Measurements from ENCODE around the genes MRGPRD and CCND1.

- PRO-cap, result no peak
These were observed at the start of gene MRGPRD for GRCh38 chr11:68980865-68981332. Gene MRGPRD (minus strand): TSS chr11:68980986.

DNA sequence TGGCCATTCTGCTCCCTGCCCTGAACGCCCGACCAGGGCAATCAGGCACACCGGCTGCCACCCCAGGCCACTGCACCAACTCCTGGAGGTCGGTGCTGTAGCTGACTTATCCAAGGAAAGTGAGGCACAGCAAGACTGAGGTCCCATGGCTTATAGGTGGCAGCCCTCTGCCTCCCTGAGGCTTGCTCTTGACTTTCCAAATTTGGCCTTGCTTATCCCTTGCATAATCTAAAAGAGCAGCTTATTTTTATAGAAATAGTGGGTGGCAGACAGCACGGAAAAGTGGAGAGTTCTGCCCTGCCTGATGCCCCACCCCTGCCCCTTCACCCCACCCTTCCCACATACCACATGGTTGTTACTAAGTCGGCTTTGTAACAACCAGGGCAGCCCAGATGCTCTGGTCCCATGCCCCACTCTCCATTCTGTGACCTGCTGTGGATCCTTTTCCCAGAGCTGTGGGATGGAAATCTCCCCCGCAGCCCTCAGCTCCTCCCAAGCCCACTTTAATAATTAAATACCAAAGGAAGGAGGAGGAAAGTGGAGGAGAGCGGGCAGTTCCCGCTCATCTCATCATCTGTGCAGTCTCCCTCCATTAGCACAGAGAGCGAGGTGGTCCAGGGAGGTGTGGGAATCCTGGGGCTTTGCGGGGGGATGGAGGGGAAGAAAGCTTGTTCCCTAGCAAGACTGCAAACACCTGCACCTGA is 11.0 kb downstream of the MRGPRF start:
- PRO-cap, result no peak

DNA sequence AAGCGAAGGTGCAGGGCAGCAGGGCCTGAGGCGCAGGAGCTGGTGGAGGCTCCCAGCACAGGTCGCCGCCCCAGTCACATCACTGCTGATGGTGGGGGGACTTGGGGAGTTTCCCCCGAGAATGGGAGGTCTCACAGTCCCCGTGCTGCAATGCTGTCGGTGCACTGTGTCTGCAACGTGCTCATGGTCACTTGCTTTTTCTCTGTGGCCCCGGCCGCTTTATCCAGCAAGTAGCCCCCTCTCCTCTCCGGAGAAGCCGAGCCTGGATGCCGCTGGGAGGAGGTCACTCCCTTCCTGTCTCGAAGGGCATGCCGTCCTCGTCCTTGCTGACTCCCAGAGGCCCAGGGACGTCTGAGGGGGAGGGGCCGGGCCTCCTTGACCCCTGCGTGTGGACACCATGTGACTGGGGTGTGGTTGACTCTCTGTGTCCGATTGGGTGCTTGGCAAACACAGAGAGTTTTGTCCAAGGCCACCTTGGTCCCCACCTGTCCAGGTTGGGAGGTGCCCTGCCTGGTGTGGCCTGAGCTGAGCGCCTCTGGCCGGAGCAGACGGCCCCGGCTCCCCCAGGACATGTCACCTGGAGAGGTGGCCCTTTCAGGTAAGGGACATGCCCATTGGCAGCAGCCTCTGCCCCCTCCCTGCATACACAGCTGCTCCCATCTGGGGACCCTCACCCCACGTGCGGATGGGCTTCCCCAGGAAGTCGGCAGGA is 489 bp upstream of the SMIM38 start:
- PRO-cap, result no peak

GRCh38 chr11:69189802-69190174 is 34.1 kb downstream of the SMIM38 start:
- PRO-cap, result no peak

DNA sequence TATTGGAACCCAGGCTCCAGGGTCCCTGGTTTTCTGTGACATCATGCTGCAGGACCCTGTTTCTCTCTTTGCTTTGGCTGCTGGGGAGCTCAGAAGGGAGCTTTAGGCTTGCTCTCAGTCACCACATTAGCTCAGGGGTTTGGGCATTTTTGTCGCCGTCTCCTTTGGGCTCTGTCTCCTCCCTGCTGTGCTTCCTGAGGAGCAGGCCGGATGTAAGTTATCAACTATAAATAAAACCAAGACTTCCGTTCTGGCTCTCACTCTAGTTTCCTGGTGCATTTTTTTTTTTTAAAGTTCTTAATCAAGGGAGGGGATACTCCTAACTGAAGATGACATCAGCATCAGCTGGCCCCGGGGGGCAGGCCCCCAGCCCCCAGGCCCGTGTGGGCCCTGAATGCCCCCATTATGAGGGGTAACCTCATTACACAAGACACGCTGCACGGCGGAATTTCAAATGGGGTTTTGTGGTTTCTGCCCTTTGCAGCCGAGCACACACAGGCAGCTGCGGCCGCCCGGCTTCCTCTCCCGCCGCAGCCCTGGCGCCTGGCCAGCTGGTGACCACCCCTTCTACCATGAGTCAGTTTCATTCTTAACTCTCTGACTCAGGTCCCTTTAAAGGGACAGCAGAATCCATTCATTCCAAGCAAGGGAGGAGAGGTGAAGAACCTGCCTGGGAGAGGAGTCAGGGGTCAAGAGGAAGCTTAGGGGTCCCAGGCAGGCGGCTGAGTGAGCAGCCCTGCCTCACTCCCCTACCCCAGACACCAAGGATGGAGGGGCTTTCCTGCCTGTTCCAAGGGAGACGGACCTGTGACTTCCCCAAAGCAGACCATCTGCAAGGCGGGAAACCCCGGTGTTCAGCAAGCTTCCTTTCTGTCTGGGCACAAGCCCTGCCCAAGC is 3.3 kb downstream of the MYEOV start:
- PRO-cap, result no peak

- PRO-cap, result no peak
These were observed 4.0 kb downstream of the MYEOV start for GRCh38 chr11:69297925-69298456.

- PRO-cap, result no peak
These were observed 28.1 kb downstream of the MYEOV start for GRCh38 chr11:69321992-69322575.

DNA sequence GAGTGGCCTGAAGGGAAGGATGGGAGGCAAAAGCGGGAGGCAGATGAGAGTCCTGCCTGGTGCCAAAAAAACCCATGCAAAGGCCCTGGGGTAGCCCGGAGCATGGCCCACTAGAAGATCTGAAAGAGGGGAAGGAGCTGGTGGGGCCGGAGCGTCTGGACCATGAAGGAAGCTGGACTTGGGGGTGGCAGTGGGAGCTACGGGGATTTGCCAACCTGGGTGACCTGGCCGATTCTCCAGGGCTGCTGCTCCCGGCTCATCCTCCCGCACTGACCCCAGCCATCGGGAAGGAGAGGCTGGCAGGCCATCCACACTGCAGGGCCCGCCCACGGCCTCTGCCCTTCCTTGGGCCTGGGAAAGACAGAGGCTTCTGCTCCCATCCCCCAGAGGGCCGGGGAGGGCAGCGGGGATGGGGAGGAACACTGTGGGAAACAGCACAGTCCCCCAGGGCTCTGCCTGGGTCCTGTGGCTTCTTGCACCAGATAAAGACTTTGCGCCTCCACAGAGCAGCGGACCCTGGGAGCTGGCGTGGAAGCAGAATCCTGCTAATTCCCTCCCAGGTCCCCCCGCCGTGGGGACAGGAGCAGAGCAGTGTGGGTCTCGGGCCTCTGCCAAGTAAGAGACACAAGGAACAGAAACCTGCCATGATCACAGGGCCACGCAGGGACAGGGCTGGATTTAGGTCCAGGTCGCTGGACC is 100.4 kb downstream of the MYEOV start:
- PRO-cap, result no peak

- PRO-cap, result no peak
These were observed 126.5 kb downstream of the MYEOV start for GRCh38 chr11:69420407-69420917.

GRCh38 chr11:69483406-69483765 is 157.6 kb upstream of the CCND1 start:
- PRO-cap, result no peak

DNA sequence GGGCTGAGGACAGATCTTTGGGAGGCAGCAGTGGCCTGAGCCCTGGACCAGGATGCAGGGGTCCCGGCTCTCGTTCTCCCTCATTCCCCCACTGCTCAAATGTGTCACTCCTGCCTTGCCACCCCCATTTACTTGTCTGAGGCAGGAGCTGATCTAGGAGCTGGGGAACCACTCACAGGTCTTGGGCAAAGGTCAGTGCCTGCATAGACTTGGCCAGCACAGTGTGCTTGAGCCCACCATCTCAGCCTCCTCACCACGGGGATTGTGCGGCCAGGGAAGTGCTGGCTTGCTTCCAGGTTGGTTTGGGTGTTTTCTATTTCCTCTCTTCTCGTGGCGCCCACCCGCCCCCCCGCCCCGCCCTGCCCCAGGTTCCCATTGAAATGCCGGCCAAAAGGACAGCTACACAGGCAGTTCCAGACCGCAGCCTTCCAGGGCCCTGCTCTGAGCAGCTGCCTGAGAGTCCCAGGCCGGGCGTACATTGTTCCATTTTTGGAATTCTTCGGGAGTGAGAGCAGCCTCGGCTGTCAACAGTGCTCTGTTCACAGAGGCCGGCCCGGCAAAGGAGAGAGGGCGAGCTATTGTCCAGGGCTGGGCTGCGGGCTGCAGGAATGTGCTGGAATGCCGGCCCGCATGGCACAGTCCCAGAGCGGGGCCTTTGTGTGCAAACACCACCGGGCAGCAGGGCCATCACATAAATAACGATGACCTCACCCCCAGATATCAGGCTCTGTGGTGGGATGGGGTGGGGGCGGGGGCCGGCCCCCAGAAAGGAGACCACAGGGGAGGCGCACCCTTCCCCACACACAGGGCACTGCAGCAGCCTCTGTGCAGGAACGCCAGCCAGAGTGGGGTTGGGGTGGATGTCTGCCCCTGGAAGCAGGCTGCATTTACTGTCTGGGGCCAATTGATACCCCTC is 143.9 kb upstream of the CCND1 start:
- PRO-cap, result no peak

- PRO-cap, result no peak
These were observed 3.3 kb upstream of the CCND1 start for GRCh38 chr11:69637613-69638051.

DNA sequence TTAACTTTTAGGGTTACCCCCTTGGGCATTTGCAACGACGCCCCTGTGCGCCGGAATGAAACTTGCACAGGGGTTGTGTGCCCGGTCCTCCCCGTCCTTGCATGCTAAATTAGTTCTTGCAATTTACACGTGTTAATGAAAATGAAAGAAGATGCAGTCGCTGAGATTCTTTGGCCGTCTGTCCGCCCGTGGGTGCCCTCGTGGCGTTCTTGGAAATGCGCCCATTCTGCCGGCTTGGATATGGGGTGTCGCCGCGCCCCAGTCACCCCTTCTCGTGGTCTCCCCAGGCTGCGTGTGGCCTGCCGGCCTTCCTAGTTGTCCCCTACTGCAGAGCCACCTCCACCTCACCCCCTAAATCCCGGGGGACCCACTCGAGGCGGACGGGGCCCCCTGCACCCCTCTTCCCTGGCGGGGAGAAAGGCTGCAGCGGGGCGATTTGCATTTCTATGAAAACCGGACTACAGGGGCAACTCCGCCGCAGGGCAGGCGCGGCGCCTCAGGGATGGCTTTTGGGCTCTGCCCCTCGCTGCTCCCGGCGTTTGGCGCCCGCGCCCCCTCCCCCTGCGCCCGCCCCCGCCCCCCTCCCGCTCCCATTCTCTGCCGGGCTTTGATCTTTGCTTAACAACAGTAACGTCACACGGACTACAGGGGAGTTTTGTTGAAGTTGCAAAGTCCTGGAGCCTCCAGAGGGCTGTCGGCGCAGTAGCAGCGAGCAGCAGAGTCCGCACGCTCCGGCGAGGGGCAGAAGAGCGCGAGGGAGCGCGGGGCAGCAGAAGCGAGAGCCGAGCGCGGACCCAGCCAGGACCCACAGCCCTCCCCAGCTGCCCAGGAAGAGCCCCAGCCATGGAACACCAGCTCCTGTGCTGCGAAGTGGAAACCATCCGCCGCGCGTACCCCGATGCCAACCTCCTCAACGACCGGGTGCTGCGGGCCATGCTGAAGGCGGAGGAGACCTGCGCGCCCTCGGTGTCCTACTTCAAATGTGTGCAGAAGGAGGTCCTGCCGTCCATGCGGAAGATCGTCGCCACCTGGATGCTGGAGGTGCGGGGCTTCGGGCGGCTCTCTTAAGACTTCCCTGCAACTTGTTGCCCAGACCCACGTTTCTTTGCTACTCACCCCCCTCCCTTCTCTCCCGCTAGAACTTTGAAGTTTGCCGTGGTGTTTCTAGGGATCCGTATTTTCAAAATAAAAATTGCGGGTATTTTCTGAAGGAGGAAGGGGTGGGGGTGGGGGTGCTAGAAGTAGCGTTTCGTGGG is at the start of gene CCND1:
Gene CCND1, plus strand, starts transcription at position 686 of the 1,256 bp plus-strand sequence.
- PRO-cap, result bidirectional peak, plus-strand start at position 744 of the sequence, minus-strand start at position 511 of the sequence

DNA sequence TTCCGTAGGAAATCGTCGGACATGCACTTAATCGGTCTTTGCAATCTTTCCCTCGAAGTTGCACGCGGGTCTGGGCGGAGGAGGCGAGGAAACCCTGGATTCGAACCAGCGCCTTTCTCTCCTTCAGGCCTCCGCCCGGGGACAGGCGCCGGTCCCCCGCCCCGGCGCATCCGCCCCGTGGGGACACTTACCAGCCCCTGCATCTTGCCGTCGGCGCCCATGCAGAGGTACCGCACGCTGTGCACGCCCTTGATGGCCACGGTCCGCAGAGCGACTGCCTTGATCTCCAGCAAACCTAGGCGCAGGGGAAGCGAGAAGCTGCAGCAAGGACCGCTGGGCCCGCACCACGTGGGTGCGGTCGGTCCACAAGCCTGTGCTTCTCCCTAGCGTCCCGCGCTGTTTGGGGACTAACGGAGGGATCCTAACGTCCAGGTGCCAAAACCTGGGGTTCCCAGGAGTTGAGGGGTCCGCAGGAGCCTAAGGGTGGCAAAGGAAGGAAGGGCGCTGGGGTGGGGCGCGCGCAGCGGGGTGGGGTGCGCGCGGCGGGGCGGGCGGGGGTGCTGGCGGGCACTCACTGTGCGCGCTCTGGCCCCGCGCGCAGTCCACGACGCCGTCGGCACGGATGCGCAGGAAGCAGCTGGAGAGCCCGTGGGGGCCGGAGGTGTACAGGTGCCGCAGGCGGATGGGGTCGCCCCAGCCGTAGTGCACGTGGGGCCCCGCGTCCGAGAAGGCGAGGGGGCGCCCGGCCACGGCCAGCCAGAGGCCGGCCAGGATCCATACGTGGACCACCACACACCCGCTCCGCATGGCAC is 546 bp downstream of the FGF19 start:
- PRO-cap, result no peak

DNA sequence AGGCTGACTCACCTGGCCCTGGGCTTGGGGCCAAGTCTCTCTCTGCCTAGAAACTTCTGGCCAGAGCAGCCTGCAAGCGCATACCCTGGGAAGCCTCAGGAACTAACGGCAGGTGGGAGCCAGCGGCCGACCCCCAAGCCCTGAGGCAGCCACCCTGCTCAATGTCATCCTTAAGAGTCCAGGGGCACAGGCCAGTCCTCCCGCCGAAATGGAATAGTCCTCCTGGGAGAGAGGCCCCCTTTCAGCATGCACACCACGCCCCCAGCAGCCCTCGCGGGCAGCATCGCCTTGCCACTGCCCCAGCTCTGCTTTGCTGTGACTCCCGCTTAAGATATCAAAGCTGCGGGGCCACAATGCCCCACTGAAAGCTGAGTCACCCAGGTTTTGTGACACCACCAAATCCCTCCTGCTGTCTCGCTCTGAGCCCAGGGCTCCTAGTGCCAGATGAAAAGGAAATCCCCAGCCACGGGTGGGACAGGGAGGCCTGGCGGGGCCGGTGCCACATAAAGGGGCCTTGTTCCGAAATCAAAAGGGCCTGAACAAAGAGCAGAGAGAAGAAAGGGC is 21.3 kb upstream of the FGF3 start:
- PRO-cap, result no peak

GRCh38 chr11:69915233-69916163 is 96.3 kb upstream of the FGF3 start:
- PRO-cap, result no peak

- PRO-cap, result no peak
These were observed 107.8 kb upstream of the ANO1 start for GRCh38 chr11:69970128-69970819.

GRCh38 chr11:69970820-69971350 is 107.2 kb upstream of the ANO1 start:
- PRO-cap, result no peak

DNA sequence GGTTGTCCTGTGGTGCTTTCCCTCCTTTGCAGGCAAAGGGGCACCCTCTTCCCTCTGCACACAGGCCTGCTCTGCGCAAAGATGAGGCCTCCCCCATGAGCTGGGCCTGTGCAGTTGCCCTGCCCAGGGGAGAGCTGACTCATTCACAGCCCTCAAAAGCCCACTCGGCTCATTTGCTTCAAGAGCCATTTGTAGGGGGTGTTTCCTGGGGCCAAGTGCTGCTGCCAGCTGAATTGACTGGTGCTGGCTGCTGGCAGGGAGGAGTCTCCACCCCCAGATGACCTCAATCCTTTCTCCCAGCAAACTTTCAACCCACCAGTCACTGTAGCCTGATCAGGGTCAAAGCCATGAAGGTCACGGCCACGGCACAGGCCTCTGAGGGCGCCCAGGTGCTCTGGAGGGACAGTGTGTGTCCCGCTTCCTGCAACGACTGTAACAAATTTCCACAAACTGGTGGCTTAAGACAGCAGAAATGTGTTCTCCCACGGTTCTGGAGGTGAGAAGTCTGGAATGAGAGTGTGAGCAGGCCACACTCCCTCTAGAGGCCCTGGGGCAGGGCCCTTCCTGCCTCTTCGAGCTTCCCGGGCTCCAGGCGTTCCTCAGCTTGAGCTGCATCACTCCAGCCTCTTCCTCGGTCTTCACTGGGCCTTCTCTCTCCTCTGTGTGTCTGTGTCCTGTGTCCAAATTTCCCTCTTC is 48.7 kb upstream of the ANO1 start:
- PRO-cap, result no peak

DNA sequence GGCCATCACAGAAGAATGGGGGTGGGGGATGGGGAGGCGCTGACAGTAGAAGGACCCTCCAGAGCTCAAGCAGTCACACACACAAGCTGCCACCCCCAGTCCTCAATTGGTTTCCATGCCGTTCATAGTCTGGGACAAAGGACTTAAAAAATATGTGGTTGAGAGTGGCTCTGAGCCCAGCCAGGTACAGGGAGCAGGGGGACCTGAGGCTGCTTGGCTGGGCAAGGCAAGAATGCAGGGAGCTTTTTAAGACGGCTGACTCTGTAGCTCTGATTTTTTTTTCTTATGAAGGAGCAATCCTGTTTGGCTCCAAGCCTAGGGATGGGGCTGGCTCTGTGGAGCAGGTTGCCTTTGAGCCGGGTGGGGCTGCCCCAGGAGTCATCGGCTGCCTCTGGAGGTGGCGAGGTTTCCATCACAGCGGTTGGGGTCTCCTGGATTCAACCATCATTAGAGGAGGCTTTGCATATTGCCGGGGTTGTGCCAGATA is 13.2 kb upstream of the ANO1 start:
- PRO-cap, result no peak